ENCODE results near the gene CACNA2D4.

DNA sequence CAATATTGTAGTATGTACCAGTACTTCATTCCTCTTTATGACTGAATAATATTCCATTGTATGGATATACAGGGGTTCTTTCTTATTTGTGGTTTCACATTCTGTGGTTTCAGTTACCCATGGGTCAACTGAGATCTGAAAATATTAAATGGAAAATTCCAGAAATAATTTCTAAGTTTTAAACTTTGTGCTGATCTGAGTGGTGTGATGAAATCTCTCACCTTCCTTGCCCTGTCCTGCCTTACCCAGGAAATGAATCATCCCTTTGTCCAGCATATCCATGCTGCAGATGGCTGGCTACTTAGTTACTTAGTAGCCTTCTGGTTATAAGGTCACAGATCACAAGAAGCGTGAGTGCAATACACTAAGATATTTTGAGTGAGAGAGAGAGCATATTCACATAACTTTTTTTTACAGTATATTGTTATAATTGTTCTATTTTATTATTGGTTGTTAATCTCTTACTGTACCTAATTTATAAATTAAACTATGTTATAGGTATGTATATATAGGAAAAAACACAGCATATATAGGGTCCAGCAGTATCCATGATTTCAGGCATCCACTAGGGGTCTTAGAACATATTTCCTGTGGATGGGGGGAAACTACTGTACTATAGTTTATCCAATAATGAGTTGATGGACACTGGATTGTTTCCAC, 59.6 kb upstream of the LRTM2 start:
- RRBS = no CpG with 5 or more reads among the region's 1 CpG

DNA sequence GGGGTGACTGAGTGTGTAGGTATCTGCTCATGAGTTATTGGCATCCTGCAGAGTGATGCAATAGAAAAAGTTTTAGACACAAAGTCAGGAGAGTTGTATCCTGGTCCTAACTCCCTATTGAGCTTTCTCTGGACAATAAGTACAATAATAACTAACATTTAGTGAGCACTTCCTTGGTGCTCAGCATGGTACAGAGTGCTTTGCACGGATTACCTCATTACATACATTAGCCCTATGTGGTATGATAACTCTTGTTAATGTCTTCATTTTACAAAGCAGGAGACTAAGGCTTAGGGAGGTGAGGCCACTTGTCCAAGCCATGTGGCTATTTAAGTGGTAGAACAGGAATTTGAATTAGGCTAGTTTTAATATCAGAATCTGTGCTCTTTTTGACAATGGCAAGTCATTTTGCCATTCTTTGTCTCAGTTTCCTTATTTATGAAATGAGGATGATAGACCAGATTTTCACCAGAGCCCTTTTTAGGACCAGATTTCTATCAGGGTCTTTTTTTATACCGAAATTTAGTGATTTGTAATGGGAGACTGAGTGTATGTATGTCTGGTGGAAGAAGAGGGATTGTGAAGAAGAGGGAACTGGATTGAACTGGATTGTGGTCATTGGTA, 36.2 kb upstream of the LRTM2 start:
- RRBS = no CpG with 5 or more reads among the region's 2 CpGs

DNA sequence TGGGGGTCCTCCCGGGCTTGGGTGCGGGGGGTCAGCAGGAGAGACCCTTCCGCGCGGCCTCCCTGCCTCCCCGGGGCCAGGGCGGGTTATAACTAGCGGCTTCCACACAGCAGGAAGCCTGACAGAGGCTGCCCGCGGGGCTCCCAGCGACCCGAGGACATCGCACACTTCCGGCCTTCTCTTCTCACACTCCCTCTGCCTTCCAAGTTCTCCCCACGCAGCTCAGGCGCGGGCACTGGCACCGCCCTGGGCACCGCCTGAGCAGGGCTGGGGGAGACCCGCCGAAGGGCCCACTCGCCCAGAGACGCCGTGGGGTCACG, 23.6 kb upstream of the LRTM2 start:
- RRBS = 94% methylated on average over 12 of the region's 25 CpGs

DNA sequence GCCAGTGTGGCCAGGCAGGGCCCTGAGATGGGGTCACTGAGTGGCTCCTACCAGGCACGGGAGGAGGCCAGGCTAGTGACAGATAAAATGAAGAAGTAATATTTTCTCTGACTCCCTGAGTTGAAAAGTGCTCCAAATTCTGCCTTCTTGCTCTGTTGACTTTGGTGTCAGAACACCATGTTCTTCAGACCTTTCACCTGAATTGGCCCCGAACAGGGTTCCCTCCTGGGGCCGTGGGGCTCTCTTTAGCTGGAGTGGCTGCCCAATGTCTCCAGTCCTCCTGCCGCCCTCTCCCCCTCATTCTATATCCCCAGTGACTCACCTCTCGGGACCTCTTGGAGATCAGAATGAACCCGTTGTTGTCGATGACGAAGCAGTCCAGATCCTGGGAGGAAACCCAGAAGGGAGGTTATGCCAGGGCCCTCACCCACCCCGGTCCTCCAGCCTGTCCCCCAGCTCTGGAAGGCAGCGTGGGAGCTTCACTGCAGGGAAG, 10.4 kb upstream of the LRTM2 start:
- RRBS = 20% methylated on average over 1 of the region's 10 CpGs

DNA sequence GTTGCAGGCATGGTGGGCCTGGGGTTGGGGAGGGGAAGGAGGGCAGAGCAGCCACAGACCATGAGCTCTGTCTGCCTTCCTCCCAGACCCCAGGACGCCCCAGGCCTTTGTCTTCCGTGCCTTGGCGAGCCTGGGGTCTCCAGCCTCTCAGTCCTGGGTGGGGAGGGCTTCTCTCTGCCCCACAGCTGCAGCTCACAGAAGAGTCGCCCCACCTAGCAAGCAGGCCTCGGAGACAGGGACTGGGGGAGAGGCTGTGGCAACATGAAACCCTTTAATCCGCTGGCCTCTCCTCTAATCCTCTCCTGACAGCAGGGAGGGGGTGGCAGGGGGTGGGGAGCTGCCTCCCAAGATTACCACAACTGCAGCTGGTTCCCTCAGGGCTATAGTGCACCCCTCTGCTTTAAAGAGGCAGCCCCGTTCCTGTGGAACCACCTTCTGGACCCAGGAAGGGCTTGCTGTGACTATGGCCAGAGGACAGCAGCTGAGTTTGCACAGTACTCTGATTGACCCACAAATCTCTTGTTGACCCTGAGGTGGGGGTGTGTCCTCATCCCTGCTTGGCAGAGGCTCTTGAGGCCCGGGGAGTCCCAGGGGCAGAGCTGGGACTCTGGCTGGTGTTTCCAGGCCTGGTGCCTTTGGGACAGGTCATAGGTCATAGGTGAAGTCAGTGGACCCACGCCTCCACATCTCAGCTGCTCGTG, at the start of gene CACNA2D4:
Gene CACNA2D4 (minus strand): TSS at position 241 of the 701 bp plus-strand sequence.
- RRBS = no CpG with 5 or more reads among the region's 10 CpGs

- RRBS = no CpG with 5 or more reads among the region's 1 CpG
Observed at GRCh38 chr12:1972311-1972760, 31.9 kb downstream of the DCP1B start.

DNA sequence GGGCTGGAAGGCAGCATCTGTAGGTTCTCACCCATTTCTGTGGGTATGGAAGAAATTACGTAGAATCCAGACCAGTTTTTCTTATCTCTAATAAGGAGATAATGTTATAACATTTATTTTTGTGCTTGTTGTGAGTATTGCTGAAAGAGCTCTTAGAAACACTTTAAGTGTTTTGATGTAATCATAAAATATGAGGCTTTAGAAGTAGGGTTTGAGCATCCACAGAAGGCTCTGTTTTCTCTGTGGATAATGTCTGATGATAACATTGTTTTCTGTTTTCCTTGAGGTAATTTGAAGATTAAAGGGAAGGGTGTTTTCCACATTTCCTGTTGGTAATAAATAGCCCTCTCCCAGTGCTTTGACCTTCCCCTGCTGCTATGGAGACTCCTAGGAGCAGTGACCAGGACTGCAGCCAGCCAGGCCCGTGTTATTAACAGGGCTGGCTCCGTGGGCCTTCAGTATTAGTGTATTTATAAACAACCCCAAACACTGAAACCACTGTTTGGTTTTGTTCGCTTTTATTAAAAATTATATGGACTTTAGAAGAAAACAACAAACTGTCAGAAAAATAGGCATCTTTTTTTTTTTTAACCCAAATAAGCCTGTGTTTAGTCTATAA, 9.6 kb upstream of the DCP1B start:
- RRBS = no CpG with 5 or more reads among the region's 4 CpGs

DNA sequence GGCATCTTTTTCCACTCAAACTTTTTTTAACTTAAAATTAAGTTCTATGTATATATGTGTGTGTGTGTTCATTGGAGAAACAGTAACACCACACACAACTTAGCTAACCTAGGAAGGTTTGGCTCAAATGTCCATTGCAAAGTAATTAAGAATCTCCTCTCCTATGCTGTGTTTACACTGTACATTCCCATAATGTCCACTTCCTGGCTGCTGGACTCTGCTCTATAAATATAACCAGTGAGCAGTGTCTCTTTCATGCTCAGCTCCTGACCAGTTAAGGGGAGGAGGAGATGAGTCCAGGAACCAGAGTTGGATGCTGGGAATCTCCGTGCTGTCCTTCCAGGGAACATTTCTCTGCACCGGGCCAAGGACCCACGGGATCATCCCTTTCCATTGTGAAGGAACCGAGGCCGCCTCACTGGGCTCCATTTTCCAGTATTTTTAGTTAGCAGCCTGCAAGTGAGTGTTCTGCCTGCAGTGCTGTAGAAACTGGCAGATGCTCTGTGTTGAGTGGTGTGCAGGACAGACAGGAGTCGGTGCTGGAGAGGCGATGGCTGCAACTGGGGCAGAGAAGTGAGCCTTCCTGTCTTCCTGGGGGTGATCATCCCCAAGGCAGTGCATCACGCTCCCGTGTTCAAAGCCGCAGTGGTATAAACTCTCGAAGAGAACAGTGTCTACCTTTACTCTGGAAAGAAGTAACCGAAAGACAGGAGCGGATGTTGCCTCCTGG, 195.4 kb downstream of the CACNA1C start:
- RRBS = no CpG with 5 or more reads among the region's 13 CpGs

- RRBS = no CpG with 5 or more reads among the region's 5 CpGs
Observed at GRCh38 chr12:2302324-2302492, 249.4 kb downstream of the CACNA1C start.

DNA sequence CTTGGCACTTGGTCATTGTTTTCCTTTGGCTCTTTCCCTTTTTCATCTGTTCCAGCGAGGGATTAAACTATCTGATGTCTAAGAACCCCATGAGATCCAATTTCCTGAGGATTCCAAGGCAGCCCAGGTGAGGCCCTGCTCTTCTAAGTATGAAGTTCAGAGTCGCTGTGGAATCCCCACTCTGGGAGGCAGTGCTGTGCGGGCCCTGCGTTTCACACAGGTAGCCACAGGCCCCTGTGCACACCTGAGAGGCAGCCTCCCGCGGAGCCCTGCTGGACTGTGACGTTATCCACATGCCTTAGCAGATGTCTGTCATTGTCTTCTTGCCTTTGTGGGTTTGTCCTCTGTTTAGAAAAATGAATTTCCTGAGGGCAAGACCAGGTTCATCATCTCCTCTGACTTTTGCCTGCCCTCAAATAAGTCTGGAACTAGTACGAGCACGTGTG, 288.5 kb downstream of the CACNA1C start:
- RRBS = no CpG with 5 or more reads among the region's 9 CpGs

GRCh38 chr12:2384989-2385559, 332.3 kb downstream of the CACNA1C start:
- RRBS = 65% methylated on average over 4 of the region's 12 CpGs

DNA sequence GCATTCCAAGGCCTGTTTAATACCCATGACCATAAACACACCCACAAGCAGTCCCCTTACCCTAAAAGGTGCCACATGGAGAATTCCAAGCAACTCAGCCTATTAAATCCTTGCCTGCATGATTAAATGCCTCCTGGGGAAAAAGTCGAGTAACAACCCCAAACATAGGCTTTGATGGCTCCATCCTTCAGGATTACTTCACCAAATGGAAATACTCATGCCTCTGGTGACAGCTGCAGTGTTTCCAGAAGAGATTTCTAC, 269.3 kb upstream of the FKBP4 start:
- RRBS = no CpG with 5 or more reads among the region's 1 CpG

- RRBS = 56% methylated on average over 4 of the region's 10 CpGs
Observed at GRCh38 chr12:2539768-2540376, 254.9 kb upstream of the FKBP4 start.

DNA sequence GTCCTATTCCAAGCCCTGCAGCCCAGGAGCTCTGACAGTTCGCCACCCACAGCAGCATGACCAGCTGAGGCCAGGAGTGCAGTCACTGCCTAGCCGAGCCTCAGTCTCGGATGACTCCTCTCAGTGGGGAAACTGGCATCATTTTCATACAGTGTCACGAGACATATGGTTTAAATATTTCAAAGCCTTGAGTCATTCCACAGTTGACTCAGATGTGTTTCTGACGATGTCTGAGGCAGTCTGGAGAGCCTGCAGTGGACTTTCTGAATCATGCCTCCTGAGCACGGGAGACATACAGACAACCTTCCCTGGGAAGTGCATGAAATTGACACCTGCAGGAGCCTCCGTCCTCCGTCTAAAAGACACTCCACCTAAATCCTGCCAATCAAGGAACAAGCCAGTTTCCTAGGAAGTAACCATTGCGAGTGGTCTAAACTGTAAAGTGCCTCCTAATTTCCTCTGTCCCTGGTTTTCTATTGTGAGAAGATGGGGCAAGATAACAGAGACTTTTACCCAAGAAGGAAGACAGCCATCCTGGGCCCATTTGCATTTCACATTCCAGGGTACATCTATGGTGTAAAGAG, 180.9 kb upstream of the FKBP4 start:
- RRBS = no CpG with 5 or more reads among the region's 9 CpGs

- RRBS = no CpG with 5 or more reads among the region's 14 CpGs
Observed at GRCh38 chr12:2624698-2625103, 170.1 kb upstream of the FKBP4 start.

DNA sequence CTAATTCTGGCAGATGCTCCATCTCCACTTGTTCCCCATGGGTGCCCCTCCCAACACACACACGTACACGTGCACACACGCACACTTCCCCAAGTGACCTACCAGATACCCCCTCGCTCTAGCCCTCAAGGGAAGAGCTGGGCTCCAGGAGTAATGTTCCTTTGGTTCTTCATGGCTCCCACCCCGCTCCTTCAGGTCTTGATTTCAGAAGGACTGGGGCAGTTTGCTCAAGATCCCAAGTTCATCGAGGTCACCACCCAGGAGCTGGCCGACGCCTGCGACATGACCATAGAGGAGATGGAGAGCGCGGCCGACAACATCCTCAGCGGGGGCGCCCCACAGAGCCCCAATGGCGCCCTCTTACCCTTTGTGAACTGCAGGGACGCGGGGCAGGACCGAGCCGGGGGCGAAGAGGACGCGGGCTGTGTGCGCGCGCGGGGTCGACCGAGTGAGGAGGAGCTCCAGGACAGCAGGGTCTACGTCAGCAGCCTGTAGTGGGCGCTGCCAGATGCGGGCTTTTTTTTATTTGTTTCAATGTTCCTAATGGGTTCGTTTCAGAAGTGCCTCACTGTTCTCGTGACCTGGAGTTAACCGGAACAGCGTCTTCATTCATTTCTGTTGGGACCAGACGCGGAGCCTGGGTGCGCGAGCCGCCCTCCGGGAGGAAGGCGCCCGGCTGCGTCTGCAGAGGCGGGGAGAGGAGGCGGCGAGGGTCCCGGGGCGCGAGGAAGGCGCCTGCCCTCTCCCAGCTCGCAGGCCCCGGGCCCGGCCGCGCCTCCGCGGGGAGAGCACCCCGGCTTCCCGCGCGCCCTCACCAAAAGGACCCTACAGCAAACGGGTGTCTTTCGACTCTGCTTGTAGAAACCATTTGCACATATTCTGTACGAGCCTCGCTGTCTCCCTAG, 103.8 kb upstream of the FKBP4 start:
- RRBS = 85% methylated on average over 19 of the region's 66 CpGs

GRCh38 chr12:2797579-2797992, 2.8 kb downstream of the FKBP4 start:
- RRBS = no CpG with 5 or more reads among the region's 3 CpGs

DNA sequence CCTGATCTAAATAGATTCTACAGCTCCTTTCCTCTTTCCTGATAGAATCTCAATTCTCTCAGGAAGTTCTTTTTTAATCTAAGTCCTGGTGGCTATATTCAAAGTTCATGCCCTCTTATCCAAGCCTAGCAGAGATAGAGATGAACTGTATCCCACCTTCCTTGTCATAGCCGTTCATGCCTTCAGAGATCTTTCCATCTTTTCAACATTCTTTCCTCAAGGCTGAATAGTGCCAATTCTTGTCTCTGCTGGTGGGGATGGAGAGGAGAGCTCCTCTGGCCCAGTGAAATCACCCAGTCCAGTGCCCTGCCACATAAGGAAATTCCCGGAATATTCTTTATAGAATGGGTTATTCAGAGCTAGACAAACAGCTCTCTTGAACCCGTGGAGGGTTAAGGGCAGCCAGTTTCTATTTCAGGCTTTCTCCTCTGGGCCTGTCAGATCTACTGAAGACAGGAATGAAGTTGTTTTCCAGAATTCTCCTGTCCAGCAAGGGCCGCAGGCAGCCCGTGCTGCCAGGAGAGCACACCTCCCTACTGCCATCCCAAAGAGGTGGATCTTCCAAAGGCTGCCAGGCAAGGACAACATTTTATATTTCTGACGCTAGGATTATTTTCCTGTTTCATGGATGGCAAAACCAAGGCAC, 8.1 kb upstream of the NRIP2 start:
- RRBS = no CpG with 5 or more reads among the region's 6 CpGs

DNA sequence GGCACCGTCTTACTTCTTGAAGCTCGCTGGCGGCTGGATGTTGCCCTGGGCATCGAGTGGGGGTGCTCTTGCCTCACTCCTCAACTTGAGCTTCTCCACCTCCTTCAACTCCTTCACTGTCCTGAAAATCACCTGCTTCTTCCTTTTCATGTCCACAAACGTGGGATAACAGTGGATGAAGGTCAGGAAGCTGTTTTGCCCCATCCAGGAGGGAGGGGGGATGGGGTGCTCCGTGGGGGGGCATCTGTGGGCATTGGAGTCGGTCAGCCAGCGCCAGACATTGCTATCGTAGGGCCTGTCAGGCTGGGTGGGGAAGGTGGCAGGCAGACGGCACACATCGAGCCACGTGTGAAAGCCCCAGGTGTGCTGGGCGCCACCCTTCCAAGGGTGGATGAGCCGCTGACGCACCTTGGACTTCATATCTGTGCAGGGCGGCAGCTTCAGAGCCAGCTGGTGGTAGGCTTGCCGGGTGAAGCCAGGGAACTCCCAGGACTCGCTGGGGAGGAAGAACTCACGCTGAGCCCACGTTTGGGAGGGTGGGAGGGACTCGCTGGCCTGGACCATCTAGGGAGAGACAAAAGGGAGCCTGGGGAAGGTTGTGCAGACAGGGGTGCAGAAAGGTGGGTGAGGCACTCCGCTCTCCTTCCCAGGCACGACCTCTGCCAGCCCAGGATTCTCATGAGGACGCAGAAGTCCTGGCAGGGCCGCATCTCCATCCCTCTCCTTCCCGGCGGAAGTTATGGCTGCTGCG, 1.8 kb downstream of the TEX52 start:
- RRBS = no CpG with 5 or more reads among the region's 28 CpGs

DNA sequence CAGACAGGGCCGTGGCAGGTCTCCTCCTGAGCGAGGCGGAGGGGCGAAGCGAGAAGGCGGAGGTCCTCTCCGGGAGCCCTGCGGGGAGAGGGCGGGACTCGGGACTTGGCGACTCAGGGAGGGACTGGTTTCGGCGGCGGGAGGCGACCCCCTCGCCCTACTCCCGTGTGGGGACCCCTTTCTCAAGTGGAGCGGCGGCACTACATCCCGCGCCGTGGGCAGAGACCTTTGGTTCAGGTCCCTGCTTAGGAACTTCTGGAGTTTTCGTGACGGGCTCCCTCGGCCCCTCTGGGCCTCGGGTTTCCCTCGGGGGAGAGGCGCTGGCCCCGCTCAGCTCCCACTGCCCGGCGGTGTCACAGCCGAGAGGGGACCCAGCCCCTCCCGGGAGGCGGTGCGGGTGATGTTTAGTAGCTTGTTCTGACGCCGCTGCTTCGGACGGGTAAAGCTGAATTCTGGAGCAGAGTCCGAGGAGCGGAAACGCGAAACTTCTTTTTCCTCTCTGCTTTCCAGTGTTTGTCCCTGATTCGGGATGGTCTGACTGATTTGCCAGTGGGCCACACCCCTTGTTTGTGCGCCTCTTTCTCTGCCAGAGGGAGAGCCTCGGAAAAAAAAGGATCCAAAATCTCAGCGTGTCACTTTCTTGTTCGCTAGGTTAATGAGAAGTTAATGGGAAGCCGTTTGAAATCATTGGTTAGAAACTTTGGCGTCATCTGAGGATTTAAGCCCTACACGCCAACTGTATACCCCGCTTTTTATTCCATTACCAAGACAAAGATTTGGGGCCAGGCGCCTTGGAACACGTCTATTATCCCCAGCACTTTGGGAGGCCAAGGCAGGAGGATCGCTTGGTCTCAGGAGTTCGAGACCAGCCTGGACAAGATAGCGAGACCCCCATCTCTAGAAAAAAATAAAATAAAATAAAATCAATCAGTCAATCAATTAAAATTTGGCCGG, 577 bp downstream of the TULP3 start:
- RRBS = 2% methylated on average over 5 of the region's 58 CpGs

All from HTR-8/SVneo (cell line).